ENCODE measurements around a stretch of chr1.

- RRBS = no CpG with 5 or more reads among the region's 3 CpGs
Observed at GRCh38 chr1:174820192-174820683, 179.5 kb upstream of the CACYBP start.

- RRBS = no CpG with 5 or more reads among the region's 9 CpGs
Observed at GRCh38 chr1:174849110-174849667, 150.6 kb upstream of the CACYBP start.

GRCh38 chr1:175169122-175169800, 23.3 kb downstream of the KIAA0040 start:
- RRBS = no CpG with 5 or more reads among the region's 3 CpGs

- RRBS = no CpG with 5 or more reads among the region's 4 CpGs
Observed at GRCh38 chr1:175419014-175419438, 226.4 kb upstream of the KIAA0040 start.

DNA sequence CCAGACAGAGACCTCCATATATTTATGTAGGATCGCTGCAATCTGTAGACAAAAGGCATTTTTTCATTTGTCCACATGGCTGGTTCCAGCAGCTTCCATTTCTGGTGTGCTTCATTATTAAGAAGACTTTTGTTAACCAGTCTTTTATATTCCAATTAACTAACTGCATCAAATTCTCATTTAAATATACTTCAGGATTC, 224.9 kb upstream of the TNR start:
- RRBS = no CpG with 5 or more reads among the region's 1 CpG

GRCh38 chr1:176162678-176163136, 44.4 kb downstream of the COP1 start:
- RRBS = no CpG with 5 or more reads among the region's 2 CpGs

GRCh38 chr1:176691645-176691964, 228.6 kb downstream of the PAPPA2 start:
- RRBS = no CpG with 5 or more reads among the region's 2 CpGs

DNA sequence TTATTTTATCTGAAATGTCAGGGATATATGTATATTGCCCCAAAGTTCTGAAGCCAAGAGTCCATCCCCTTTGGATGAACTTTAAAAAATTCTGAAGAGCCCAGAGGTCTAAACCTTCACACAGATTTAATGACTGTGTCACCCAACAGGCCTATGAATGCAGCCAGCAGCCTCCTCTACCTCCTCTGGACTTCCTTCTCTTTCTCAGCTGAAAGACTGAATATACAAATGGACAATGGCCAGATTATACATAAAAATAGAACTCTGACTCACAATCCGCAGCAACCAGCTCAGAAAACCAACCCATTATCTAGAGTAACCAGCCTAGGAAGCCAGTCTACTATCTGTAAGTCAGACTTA, 224.6 kb downstream of the ASTN1 start:
- RRBS = no CpG with 5 or more reads among the region's 1 CpG

DNA sequence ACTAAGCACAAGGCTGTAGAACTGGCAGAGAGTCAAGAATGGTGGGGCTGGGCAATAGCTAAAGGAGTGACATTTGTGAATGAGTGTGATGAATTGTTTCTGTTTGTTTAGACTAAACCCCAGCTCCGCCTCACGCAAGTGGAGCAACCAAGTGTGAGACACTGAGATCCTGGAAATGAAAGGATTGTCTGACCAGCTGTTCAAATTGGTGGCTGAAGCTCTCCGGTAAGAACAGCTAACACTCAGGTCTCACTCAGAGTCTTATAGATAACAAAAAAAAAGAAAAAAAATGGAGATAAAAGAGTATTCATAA, 38.7 kb downstream of the BRINP2 start:
- RRBS = no CpG with 5 or more reads among the region's 3 CpGs

DNA sequence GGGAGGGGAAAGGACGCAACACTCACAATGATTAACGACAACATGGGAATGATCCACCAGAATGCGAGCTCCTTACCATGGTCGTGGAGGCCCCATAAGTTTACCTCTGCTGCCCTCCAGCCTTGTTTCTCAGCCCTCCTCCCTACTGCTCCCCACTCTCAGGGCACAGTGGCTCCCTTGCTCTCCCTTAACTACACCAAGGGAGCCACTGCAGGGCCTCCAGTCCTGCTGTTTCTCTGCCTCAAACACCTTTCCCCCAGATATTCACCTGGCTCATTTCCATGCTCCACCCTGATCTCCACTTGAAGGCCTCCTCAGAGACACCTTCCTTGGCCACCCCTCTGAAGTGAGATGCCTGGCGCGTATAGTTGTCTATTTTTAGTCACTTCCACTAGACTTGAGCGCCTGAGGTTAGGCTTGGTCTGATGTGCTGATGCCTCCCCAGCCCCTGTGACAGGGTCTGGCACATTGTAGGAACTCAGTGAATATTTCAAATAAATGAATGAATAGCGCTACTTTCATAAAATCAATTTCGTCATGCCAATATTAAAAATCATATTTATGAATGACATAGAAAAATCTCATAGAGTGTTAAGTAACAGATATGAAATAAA, 34.9 kb downstream of the SEC16B start:
- RRBS = no CpG with 5 or more reads among the region's 9 CpGs

- RRBS = no CpG with 5 or more reads among the region's 4 CpGs
Observed at GRCh38 chr1:178000081-178000555, 30.3 kb upstream of the SEC16B start.

GRCh38 chr1:178261970-178262776, 168.3 kb downstream of the RASAL2 start:
- RRBS = no CpG with 5 or more reads among the region's 5 CpGs

- RRBS = no CpG with 5 or more reads among the region's 4 CpGs
Observed at GRCh38 chr1:178266631-178267111, 172.8 kb downstream of the RASAL2 start.

DNA sequence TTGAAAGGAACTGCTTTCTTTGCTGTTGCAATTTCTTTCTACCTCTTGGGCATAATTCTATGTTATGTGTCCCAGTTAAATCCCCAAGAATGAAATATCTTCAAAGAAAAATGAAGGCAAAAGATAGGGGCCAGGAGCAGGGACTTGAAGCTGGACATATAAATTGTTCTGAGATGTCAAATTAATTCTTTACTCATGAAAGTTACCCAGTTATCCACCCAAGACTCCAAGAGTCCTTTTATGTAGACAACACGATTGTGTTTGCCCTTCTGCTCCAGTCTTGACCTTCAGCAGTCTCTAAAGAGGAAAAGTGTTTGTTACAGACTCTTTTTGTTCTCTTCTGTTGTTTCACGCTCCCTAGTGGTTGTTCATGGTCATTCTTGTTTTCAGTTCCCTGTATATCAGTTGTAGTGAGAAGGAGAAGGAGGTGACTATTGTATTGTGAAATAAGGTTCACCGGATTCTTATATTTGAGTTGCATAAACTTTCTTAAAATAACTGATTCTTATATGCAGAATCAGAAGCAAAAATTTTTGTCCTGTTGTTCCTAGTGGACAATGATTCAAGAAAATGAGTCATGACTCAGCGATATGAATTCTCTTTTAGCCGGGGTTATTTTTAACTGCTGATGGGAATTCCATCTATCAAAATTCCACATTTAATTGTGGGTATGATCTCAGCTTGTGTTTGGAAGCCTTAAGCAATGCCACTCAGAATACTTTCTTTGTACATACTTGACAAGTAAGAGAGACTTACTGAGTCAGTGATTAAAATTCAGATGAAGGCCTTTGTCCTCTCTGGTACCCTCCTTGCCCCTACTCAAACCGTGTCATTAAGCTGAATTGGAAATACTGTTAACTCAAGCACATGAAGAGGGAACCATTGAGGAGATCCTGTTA, 152.2 kb downstream of the CLEC20A start:
- RRBS = 69% methylated on average over 3 of the region's 6 CpGs

DNA sequence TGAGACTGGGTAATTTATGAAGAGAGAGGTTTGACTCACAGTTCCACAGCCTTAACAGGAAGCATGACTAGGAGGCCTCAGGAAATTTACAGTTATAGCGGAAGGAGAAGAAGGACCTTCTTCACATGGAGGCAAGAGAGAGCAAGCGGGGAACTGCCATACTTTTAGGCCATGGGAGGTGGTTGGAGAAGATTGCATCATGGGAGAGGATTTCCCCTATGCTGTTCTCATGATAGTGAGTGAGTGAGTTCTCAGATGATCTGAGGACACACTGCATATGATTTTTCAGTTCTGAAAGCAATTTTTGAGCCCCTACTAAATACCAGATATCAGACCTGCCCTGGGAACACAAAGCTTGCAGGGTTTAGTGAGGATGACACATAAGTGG, 87.8 kb downstream of the CLEC20A start:
- RRBS = no CpG with 5 or more reads among the region's 2 CpGs

GRCh38 chr1:178442798-178443141, 54.0 kb downstream of the CLEC20A start:
- RRBS = no CpG with 5 or more reads among the region's 4 CpGs

GRCh38 chr1:178494593-178494792, 2.3 kb downstream of the CLEC20A start:
- RRBS = 56% methylated on average over 3 of the region's 9 CpGs

DNA sequence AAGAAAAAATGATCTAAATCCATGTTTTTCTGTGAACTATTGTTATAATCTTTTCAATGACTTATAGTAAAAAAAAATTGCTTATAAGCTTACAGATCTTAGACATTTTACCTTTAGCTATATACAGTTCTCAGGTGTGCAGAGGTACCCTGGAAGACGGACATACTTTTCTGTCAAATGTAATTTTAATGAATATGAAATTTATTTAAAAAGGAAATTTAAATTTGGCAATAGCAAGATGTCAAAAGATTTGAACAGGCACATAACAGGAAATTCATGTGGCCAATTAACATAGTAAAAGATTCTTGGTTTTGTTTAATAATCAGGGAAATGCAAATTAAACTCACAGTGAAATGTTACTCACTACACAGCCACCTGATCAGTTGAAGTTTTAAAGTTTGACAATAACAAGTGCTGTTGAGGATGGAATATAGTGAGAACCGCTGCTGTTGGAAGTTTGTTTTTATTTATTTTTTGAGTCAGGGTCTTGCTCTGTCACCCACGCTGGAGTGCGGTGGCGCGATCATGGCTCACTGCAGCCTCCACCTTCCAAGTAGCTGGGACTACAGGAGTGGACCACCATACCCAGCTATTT, 63.9 kb downstream of the TEX35 start:
- RRBS = no CpG with 5 or more reads among the region's 6 CpGs

GRCh38 chr1:178578932-178580202, 66.5 kb downstream of the TEX35 start:
- RRBS = no CpG with 5 or more reads among the region's 15 CpGs